Smooth muscle cell (in vitro differentiated cells): ENCODE measurements around the genes U2SURP, PLSCR2 and ZIC4.

GRCh38 chr3:141913560-141913908, 37.1 kb downstream of the ATP1B3 start:
- RAMPAGE, long total RNA: no peak

DNA sequence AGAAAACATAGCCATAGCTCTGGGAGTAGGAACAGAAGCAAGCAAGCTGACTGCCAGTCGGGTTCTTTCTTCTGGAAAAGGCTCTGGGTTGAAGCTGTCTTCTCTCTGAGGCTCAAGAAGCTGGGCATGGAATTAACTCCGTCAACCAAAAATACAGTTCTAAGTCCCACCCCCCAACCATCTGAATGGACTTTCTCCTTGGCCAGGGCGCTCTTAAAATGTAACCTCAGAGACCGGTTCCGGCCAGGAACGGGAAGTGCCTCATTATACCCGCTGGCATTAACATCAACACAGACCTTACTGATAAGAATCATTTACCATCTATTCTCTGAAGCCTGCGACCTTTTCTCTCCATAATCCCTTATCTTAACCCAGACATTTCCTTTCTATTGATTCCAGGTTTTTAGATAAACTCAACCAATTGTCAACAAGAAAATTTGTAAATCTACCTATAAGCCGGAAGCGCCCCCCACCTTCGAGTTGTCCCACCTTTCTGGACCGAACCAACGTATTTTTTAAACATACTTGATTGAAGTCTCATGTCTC, 64.7 kb downstream of the ATP1B3 start:
- RAMPAGE, long total RNA: no peak

- RAMPAGE, long total RNA: no peak
Observed at GRCh38 chr3:141941863-141942516, 65.5 kb downstream of the ATP1B3 start.

DNA sequence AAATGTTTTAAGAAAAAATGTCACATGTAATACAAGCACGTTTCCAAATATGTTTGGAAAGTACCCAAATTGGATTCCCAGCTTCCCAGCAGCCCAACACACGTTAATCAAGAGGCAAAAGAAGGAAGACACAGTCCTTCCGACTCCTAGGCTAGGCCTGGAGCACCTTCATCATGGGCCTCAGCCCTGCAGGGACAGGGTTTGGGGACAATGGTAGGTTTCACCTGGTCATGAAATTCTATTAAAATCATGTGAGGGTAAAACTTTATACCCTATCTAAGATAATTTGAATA, 83.9 kb downstream of the ATP1B3 start:
- RAMPAGE, long total RNA: no peak

DNA sequence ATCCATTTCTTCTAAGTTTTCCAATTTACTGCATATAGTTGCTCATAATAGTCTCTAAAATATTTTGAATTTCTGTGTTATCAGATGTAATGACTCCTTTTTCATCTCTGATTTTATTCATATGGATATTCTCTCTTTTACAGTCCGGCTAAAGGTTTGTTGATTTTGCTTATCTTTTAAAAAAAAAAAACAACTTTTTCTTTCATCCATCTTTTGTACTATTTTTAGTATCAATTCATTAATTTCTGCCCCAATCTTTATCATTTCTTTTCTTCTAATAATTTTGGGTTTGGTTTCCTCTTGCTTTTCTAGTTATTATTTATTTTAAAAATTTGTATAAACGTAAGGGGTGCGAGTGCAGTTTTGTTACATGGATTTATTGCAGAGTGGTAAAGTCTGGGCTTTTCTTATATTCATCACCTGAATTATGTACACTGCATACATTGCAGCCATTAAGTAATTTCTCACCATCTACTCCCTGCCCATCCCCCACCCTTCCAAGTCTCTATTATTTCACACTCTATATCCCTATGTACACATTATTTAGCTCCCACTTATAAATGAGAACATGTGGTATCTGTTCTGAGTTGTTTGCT, 102.1 kb upstream of the GK5 start:
- RAMPAGE, long total RNA: no peak

- RAMPAGE, long total RNA: no peak
Observed at GRCh38 chr3:142507199-142508196, 59.7 kb upstream of the XRN1 start.

DNA sequence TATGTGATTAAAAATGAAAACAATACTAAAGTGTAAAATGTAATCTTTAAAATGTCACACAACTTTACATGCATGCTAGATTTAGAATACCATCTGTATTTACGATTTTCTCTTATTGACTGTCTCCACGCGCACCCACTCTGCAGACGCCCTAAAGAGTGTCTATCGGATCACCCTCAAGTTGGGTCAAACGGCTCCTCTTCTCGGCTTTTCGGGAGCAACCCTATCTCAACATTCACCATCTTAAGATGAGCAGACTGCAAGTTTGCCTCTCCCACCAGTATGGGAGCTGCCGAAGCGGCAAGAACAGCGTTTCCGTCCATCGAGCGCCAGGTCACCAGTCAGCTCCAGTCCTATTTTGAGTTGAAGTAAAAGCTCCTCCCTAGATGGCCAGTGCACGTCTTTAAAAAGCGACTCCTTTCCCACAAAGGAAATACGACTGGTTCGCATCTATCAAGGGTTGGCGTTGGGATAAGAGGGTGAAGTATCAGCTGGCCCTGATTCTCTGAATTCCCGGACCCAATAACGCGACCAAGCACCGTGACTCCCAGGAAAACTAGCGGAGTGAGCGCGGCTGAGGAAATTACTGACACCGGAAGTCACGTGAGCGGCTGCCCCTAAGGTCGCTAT, 374 bp upstream of the U2SURP start:
- RAMPAGE, long total RNA: start-site peak on the minus strand centred at position 335 of the sequence, 29 bp wide, 12 and 16 reads in 2 replicates; start-site peak on the minus strand centred at position 493 of the sequence, 57 bp wide, 12 and 5 reads in 2 replicates

DNA sequence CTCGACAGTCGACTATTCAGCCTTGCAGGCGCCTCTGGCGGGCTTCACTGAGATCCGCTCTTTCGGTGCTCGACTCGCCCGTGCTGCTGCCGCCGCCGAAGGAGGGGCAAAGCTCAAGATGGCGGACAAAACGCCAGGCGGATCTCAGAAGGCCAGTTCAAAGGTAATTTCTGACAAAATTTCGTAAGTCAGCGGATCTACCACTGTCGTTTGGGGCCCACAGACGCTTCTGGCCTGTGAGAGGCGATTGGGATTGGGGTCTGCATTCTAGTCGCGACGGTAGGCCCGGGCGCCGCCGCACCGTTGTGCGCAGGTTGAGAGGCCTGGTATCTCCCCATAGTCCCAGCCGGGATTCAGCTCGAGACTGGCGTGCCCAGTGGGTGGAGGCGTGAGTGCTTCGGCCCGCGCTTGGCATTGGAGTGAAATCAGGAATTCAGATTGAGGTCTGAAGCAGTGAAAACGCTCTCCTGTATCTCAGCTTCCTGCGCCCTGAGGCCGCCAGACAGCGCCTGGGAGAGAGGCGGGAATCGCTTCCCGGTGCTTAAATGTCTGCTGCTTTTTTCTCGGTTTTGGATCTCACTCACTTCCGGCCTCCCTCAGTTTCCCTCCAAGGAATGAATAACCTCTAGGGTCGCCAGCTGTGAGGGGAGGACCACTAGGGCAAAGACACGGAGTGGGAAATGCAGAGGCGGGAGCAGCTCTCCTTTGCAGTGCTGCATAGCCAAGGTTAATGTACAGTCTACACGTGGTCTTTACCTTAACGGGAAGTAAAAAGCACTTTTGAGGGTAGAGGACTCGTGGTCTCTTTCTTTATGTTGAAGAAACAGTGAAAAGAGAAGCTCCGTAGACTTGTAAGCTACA, at the start of gene U2SURP:
TSS of gene U2SURP (plus strand) at position 60 of the 861 bp plus-strand sequence.
- RAMPAGE, long total RNA: start-site peak on the plus strand centred at position 103 of the sequence, 31 bp wide, 655 and 511 reads in 2 replicates

DNA sequence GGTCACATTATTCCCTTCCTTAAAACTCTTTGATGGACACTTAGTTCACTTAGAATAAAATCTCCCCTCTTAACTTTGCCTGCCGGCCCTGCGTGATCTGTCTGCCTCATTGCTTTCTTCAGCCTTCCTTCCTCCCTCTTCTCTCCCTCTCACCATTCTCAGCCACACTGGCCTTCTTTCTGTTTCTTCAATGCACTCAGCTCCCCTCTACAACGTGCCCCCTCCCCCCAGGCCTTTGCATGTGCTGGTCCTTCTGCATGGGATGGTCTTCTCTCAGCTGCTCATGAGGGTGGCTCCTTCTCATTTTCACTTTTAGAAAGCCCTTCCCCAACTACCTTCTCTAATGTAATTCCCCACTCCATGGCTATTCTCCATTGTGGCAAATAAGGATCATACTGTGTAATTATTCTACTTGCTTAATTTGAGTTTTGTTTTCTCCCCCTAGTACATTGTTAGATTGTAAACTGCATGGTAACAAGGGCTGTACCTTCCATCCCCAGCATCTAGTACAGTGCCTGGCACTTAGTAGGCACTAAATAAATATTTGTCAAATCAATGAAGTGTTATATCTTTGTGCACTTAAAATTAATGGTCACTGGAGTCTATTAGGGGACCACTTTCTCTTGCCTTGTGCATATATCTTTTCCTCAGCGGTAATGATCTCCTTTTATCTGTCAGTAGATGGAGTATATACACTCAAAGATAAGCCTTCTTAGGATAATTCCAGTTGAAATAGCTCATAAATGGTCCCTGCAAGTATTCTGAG, 206.9 kb downstream of the CHST2 start:
- RAMPAGE, long total RNA: no peak

DNA sequence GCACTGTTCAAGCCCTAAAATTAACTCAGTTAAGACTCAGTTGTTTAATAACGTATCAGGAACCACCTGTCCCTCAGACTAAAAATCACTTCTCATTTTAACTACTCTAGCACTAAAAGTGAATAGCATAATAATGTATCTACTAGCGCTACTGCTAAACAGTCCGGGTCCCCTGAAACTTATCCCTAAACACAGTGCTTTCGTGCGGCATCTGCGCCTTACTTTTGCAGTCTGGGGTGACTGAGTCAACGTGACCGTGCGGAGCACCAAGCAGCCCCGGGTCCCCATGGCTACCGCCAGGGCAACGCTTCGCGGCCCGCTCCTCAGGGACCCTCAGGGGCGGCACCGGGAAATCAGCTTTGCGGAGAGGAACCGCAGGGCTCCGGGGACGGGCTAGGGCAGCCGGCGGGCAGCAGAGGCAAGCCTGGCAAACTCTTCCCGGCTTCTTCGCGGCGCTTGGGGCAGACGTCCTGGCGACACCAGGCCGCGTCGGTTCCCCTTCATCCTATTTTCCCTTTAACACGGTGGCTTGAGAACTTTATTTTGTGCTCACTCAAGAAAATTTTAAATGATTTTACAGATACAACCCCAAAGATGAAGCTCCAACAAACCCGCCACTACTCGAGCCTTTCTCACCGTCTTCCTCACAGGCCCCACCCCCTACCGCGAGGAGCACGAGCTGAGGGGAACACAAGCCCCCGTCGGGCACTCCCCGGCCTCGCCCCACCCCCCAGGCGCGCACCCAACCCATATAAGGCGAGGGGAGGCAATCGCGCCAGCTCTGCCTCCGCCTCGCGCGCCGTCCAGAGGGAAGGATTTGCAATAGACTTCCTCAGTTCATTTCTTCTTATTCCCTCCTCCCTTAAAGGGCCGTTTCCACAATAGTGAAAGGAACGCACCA, 682 bp upstream of the DIPK2A start:
- RAMPAGE, long total RNA: no peak

DNA sequence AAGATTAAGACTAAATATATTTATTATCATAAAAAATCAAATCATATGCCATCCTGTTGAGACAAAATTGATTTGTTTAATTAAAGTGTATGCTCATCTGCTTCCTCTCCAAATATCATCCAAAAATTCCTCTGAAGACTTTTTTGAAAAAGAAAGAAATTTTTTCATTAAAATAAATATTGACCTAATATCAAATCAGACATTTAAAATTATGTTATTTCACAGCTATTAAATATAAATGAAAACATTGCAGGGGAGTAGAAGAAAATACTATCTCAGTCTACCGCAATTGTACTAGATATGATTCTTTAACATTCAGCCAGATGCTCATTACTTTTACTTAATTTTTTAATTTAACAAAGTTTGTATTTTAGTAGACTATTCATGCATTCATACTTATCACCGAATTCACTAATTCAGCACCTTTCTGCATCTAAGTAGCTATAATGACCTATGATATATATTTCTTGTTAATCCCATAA, 724.6 kb downstream of the PLOD2 start:
- RAMPAGE, long total RNA: no peak

GRCh38 chr3:146120890-146121849, 39.8 kb downstream of the PLOD2 start:
- RAMPAGE, long total RNA: no peak

GRCh38 chr3:146166302-146166946, 5.4 kb upstream of the PLOD2 start:
- RAMPAGE, long total RNA: no peak

DNA sequence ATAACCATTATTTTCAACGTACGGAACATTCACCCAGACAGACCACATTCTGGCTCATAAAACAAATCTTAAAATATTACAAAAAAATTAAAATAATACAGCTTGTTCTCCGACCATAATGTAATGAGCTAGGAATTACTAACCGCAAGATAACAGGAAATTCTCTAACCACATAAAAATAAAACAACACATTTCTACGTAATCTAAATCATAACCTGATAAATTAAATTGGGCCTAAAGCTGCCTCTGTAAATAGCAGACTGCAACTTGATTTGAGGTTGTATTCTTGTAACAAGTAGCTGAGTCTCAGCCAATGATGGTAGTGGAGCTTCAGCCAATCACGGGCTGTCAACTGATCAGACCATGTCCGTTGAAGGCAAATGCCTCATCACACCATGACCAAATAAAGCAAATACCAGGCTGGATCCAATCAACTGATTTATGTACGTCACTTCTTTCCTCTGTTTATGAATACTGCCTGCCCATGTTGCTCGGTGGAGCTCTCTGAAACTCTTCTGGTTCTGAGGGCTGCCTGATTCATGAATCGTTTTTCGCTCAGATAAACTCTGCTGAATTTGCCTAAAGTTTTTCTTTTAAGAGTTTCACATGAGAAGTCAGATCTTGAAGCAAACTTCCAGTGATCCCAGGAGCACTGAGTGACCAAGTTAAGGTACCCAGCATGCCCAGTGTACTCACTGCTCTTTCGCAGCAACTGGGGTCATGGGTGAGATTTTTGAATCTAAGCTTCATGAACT, 9.0 kb downstream of the PLSCR4 start:
- RAMPAGE, long total RNA: no peak

- RAMPAGE, long total RNA: no peak
Observed at GRCh38 chr3:146469009-146470314, at the start of gene PLSCR2. Gene PLSCR2, minus strand, starts transcription at chr3:146469561.

GRCh38 chr3:147368763-147369307, 37.5 kb downstream of the ZIC4 start:
- RAMPAGE, long total RNA: no peak

DNA sequence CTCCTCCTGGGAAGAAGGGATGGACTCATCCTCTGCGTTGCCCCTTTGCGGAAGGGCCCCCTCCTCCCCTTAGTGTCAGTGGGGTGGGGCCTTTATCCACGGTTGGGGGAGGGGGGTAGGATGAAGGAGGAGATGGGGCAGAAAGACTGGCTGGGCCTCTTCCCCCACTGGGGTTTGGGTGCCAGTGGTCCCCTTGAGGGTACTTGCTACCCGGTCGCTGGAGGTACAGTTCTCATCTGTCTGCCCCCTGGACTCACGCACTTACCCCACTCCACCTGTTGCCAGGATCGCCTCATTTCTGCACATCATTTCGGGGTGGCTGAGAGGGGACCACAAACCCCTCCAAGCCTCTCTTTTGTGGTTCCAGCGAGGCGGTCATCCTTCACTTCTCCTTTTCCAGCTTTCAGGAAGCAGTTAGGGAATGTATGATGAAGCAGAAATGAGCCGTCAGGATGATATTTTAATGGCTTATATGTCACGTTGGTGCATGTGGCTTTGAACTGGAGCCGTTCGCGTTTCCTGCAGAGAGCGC, at the start of gene ZIC4:
TSS of gene ZIC4 (minus strand) at position 446 of the 532 bp plus-strand sequence.
- RAMPAGE, long total RNA: no peak

DNA sequence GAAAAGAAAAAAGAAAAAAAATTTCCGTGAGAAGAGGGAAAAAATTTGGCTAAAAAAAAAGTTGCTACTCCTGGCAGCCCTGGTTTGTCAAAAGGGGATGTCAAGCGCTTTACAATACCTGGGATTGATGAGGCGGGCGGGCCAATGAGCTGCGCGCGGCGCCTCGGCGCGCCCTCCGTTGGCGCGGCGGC, 201 bp upstream of the ZIC1 start:
- RAMPAGE, long total RNA: no peak

GRCh38 chr3:147732340-147732594, 323.1 kb downstream of the ZIC1 start:
- RAMPAGE, long total RNA: no peak

GRCh38 chr3:147732894-147733205, 323.7 kb downstream of the ZIC1 start:
- RAMPAGE, long total RNA: no peak